Kidney epithelial cell (primary cell): ENCODE results near the genes MRPS27 and ZNF366.

- RAMPAGE, long total RNA, result no peak
- RRBS, result no CpG with 5 or more reads among the region's 11 CpGs
Measured at GRCh38 chr5:71932453-71933453, 174.5 kb upstream of the MAP1B start.

DNA sequence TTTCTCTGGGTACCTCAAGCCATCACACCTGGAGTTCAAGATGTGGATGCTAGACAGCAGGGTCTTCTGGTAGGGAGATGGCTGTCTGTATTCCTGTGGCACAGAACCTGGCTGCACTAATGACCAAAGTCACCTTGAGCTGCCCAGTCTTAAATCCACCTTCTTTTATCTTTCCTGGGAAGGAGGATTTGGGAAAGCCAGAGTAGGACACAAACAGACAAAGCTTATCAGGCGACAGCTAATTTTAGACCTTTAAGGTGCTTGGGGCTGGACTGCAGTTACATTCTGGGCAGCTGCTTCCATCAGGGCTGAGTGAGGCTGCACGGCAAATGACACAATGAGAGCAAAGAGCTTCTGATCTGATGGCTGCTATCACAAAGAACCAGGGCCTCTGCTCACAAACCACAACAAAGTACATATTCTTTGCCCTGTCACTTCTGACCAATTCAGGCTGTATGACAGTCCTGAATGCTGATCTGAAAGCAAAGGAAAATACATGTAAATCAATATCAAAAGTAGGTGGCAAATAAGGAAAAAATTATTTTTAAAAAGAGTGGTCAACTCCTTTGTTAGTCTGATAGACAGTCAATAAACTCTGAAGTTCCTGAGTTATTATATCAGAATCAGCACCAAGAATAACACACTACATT is 93.1 kb downstream of the MRPS27 start:
- RAMPAGE, long total RNA, result no peak
- RRBS, result no CpG with 5 or more reads among the region's 2 CpGs

- RAMPAGE, long total RNA, result start-site peak on the minus strand at chr5:72320222-72320229, 136 and 219 reads in 2 replicates
- RRBS, result no CpG with 5 or more reads among the region's 58 CpGs
Measured at GRCh38 chr5:72319564-72320482, at the start of gene MRPS27. Gene MRPS27, minus strand, starts transcription at chr5:72320240.

DNA sequence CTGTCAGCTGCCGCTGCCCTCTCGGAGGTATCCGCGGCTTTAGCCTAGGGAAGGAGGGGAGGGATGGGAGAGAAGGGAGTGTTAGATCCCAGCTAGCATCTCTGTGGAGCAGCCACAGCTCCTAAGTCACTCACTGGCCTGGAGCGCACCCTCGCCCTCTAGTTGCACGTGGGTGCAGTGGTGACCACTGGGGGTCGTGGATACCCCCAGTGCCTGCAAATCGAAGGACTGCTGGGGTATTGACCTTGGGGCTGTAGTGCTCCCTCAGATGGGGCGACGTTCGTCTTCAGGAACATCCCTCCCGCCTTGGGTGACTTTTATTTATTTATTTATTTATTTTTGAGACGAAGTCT is 286 bp downstream of the PTCD2 start:
- RAMPAGE, long total RNA, result no peak
- RRBS, result no CpG with 5 or more reads among the region's 14 CpGs

DNA sequence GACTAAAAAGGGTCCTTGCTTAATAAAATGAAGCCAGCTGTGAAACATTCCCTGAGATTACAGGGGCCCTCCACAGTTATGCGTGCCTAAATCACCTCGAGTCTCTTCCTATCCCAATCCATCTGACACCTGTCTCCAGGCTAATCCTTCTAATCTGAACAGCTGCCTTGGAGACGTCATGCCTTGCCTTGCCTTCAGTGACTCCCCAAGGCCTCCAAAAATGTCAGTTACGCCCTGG is 57.7 kb downstream of the PTCD2 start:
- RAMPAGE, long total RNA, result no peak
- RRBS, result no CpG with 5 or more reads among the region's 4 CpGs

- RAMPAGE, long total RNA, result no peak
- RRBS, result no CpG with 5 or more reads among the region's 4 CpGs
Measured at GRCh38 chr5:72378600-72379012, 58.4 kb downstream of the PTCD2 start.

DNA sequence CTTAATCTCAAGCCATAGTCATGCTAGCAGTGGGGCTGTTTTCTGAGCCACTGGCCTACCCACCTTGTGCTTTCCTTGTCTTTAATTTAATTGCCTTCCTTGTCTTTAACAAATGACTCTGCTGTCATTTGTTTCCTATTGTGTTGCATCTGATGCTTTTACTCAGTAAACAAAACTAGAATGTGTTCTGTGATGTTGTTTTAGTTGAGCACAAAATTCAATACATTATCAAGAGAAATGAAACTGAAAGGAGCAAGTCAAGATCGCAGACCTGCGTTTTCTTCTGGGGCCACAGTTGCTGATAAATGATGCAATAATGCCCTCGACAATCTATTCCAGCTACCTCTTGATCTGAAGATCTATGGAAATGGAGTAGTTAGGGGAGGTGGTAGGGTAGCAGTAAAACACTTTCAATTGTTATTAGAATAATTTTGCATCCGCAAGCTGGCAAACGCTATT is 1.7 kb downstream of the ZNF366 start:
- RAMPAGE, long total RNA, result no peak
- RRBS, result no CpG with 5 or more reads among the region's 5 CpGs

- RAMPAGE, long total RNA, result no peak
- RRBS, result no CpG with 5 or more reads among the region's 8 CpGs
Measured at GRCh38 chr5:72506569-72507519, at the start of gene ZNF366. Gene ZNF366, minus strand, starts transcription at chr5:72507410.

- RAMPAGE, long total RNA, result no peak
- RRBS, result no CpG with 5 or more reads among the region's 9 CpGs
Measured at GRCh38 chr5:72816065-72816296, 480 bp upstream of the TNPO1 start.

GRCh38 chr5:72847729-72848304 is 31.4 kb downstream of the TNPO1 start:
- RAMPAGE, long total RNA, result start-site peak on the plus strand at chr5:72848138-72848175, 846 and 607 reads in 2 replicates
- RRBS, result no CpG with 5 or more reads among the region's 30 CpGs

GRCh38 chr5:72925751-72926120 is 30.1 kb upstream of the FCHO2 start:
- RAMPAGE, long total RNA, result no peak
- RRBS, result no CpG with 5 or more reads among the region's 14 CpGs

DNA sequence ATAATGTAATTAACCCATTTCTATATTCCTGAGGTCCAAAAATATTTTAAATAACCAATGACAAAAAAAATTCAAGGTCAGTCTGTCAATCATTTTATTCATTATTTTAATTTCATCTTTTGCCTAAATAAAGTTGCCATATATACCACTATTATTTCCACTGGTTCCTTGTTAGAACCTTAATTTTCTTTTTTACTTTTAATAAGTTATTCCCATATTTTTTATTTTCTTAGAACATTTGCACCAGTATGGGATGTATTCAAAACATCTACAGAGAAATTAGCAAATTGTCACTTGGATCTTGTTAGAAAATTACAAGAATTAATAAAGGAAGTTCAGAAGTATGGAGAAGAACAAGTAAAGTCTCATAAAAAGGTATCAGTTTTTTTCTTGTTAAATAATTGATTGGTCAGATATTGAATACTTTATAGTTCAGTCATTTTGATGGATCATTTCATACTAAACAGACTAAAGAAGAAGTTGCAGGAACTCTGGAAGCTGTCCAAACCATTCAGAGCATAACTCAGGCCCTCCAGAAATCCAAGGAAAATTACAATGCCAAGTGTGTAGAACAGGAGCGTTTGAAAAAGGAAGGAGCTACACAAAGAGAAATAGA is 34.5 kb downstream of the FCHO2 start:
- RAMPAGE, long total RNA, result no peak
- RRBS, result no CpG with 5 or more reads among the region's 1 CpG

DNA sequence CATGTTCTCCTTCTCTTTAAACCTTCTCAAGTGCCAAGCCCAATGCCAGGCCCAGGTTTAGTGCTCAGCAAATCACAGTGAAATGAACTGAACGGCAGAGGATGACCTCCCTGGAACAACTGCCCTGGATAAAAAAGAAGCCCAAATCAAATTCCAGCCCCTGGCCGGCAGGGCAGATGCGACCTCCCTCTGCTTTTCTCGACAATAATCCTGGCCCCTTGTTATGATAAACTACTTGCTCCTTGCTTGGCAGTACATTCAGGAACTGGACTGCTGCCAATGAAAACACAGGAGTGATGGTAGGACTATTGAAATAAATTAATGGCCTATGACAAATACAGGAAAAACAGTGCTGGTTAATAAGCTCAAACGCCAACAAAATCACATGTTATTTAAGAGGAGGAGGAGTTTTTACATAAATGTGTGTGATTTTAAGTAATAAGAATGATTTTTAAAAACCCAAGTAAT is 108.4 kb downstream of the TMEM174 start:
- RAMPAGE, long total RNA, result no peak
- RRBS, result no CpG with 5 or more reads among the region's 5 CpGs

GRCh38 chr5:73496815-73497418 is 1.3 kb upstream of the BTF3 start:
- RAMPAGE, long total RNA, result no peak
- RRBS, result no CpG with 5 or more reads among the region's 1 CpG

- RAMPAGE, long total RNA, result no peak
- RRBS, result no CpG with 5 or more reads among the region's 2 CpGs
Measured at GRCh38 chr5:74865564-74865712, 749 bp downstream of the FAM169A start.

- RAMPAGE, long total RNA, result no peak
- RRBS, result no CpG with 5 or more reads among the region's 4 CpGs
Measured at GRCh38 chr5:74974452-74975077, 77.8 kb downstream of the GCNT4 start.

DNA sequence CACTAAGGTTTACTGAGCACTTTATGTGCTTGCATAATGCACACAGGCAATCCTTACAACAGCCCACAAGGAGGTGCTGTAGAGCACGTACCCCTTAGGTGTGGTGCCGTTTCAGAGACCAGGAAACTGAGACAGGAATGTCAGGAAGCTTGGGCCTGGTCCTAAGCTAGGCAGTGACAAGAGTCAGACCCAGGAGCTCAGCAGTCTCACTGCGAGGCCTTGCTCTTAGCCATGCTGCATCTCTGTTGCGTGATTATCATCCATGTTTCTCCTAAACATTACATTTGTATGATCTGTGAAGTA is 2.5 kb downstream of the GCNT4 start:
- RAMPAGE, long total RNA, result no peak
- RRBS, result no CpG with 5 or more reads among the region's 4 CpGs

GRCh38 chr5:75566543-75567345 is 44.5 kb upstream of the ANKDD1B start:
- RAMPAGE, long total RNA, result no peak
- RRBS, result 90% methylated on average over 1 of the region's 10 CpGs

- RAMPAGE, long total RNA, result no peak
- RRBS, result no CpG with 5 or more reads among the region's 7 CpGs
Measured at GRCh38 chr5:76273561-76273942, 129.5 kb upstream of the IQGAP2 start.

DNA sequence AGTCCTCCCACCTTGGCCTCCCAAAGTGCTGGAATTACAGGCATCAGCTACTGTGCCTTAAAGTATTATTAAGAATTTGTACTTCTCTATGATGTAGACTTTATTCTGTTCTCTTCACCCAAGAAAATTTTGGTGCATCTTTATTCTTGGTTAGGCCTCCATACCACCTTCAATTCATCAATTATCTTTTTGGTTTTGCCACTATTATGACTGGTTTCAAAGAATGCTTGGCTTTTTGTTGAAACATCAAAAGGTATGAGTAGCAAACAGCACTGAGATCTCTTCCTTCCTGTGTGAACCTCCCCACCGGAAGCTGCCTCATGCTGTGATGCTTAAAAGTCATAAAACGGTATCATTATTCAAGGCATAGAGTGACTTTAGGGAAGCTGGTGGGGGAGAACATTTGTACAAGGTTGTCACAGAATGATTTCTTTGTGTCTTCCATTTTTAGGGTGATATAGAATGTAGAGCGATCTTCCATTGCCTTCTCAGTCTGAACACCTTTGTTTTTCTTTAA is 70.6 kb downstream of the IQGAP2 start:
- RAMPAGE, long total RNA, result no peak
- RRBS, result no CpG with 5 or more reads among the region's 3 CpGs